Measurements from ENCODE around the gene PYGB.

DNA sequence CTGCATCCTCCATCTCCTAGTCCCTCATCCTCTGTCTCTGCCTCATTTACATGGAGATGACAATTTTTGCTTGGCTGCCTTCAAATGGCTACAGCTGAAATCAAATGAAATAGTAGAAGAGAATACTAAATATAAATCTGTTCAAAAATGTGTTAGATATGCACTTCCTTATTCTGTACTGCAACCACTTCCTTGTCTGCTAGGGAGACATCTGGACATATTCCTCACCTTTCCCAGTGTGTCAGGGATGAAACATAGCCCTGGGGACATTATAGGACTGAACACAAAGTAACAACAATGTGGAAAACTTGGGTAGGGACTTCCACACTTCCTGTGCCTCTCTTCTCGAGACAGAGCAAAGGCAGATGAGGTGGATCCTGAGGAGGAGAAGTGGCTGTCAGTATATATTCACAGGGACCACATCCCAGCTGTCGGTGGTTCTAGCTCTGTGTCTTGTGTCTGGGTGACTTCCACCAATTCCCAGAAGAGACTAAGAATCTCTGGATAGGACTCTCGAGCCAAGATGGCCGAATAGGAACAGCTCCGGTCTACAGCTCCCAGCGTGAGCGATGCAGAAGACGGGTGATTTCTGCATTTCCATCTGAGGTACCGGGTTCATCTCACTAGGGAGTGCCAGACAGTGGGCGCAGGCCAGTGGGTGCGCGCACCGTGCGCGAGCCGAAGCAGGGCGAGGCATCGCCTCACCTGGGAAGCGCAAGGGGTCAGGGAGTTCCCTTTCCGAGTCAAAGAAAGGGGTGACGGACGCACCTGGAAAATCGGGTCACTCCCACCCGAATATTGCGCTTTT is 16.7 kb downstream of the CST9 start:
- PRO-cap: no peak

GRCh38 chr20:23631692-23631891 is 6.2 kb downstream of the CST3 start:
- PRO-cap: no peak

GRCh38 chr20:24148362-24148946 is 159.9 kb upstream of the GGTLC1 start:
- PRO-cap: no peak

DNA sequence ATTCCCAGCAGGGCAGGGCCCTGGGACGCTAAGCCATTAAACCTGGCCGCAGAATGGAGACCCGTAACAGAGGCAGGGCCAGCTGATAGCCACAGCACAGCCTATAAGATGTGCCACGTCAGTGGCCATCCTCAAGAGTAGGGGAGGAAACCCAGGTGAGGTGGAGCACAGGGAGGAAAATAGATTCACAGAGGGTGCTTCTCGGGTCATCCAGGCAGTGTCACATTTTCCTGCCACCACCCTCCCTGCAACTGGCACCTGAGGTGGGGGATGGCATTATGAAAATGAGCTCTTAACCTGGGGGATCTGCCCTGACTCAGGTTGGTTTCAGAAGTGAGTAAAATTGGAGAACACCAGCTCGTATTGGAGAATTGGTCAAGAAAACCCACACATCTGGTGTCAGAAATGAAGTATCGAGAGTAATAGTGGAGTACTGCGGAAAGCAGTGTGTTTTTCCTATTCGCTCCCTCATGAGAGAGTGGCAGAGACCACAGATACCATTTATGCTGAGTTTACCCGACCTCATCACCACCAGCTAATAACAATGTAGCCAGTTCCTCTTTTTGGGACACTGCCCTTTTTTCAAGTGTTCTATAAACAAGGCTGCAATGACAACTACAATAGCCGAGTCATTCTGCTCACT is 106.3 kb upstream of the CST7 start:
- PRO-cap: no peak

GRCh38 chr20:24960817-24961648 is 12.0 kb downstream of the CST7 start:
- PRO-cap: no peak

DNA sequence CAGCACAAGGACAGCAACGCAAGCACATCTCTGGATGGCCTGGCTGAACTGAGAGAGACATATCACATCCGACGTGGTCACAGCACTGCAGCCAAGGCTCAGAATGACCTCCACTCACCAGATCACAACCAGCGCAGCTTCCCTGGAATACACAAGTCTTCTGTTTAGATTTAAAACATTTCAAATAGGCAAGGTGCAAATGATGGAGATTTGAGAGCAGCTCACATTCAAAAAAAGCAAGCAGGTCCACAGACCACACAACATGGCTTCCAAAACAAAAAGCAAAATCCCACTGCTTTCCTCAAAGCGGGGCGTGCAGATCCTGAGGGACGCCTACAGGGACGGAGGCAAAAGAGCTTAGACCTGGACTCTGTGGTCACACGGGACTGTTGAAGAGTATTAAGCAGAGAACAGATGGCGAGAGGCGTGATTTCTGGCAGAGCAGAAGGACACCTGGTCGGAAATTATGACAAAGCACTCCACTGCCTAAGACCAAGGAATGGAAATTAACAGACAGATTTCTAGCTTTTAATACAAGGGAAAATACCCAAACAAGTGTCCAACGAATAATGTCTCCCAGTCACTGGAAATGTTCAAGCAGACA is 15.3 kb downstream of the CST7 start:
- PRO-cap: no peak

DNA sequence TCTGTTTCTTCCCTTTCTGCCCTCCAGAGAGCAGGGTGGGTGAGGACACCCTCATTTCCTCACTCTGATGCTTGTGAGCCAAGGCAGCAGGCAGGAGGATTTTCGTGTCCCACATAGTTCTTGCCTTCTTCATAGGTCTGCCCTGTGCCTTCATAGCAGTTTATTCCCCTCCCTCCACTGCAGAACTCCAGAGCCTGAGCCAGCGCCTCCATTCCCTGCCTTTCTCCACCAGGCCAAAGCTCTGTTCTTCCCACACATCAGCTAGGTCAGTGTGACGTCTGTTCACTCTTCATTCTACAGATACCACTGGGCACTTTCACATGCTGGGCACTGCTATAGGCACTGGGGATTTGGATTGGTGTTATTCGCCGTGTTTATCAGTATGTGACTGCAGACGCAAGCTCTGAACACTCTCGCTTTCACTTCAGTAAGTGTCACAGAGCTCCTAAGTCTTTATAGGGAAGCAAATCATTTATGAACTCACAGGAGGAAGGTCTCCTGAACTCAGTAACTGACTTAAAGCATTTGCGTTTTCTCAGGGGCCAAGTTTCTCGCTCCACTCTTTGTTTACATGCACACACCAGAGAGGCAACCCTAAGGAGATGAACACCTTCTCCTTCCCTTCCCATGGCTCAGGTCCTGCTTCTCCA is 6.1 kb upstream of the APMAP start:
- PRO-cap: no peak

GRCh38 chr20:25032050-25033419 is 25.4 kb downstream of the ACSS1 start:
- PRO-cap: no peak

DNA sequence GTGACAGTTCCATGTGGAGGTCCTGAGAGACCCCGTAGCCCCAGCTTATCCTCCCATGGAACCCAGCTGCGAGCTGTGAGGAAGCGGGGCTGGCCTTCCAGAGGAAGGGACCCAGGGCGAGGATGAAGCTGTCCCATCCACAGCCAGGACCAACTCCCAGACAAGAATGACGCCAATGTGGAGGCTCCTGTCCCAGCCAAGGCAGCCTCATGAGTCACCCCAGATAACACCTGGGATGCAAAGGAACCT is 2.1 kb upstream of the ACSS1 start:
- PRO-cap: no peak

GRCh38 chr20:25197137-25197533 is 1.6 kb downstream of the ENTPD6 start:
- PRO-cap: no peak

DNA sequence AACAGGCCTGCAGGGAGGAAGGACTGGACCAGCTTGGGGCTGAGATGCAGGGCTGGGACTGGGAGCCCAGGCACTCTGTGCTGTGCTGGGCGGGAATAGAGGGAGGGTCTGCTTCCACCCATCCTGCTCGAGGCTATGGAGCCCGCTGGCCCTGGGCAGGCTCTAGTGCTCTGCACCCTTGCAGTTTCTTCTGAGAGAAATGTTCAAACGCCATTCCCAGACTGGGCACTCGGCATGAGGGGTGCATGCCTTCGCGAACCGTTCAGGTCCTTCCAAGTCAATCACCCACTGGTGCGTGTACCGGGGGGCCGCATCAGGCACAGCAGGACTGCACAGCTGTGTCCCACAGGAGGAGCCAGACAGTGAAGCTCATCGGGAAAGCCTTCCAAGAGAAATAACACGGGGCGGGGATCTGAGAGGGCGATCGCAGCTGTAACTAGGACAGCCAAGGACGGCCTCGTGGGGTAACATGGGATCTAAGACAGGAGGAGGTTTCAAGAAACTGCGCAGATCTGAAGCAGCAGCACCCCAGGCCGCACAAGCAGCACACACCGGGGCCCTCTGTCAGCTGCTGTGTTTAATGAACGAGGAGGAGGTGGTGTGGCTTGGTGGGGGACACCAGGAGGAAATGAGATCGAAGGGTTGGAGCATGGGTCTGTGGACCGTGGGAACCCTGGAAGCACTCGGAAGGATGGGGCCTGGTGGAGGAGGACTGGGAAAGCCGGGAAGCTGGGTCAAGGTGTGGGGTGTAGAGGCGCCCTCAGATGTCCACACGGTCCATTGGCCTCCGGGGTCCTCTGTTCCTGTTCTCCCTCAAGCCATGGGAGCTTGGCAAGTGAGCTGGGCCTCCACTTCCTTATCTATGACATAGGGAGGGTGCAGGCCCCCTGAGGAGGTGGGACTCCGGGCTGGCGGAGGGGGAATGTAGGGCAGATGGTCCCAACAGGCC is 26.0 kb upstream of the PYGB start:
- PRO-cap: no peak

- PRO-cap: bidirectional peak, plus-strand start at chr20:25248099, minus-strand start at chr20:25247949; unidirectional peak, plus-strand start at chr20:25248565
Measured at GRCh38 chr20:25247876-25249111, at the start of gene PYGB. PYGB (plus strand) TSS chr20:25248085.

DNA sequence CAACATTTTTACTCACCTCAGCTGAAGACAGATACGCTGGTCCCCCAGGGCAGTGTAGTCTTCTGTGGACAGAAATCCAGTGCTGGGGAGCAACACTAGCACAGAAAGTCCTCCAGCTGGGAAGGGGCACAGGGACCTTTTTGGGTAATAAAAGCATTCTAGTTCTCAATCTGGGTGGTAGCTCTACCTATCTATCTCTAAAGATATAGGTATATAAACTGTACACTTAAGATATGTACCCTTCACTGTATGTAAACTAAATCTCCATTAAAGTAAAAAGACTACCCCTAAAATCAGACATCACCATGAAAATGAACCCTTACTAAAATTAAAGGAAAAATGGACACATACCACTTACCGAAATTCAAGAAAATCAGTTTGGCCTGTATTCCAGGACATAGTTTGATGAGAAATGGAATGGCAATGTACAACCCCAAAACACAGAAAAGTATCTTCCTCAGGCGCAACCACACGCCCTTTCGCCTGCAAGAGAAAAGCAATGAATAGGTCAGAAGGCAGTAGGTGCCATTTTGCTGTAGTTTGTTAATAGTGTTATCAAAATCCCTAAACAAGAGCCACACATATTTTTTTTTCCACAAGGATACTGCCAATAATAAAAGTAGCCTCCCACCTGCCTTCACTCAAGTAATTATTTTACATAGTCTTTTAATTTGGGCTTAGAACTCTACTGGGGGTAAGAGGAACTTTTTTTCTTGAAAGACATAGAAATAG is 51.6 kb downstream of the ABHD12 start:
- PRO-cap: no peak

DNA sequence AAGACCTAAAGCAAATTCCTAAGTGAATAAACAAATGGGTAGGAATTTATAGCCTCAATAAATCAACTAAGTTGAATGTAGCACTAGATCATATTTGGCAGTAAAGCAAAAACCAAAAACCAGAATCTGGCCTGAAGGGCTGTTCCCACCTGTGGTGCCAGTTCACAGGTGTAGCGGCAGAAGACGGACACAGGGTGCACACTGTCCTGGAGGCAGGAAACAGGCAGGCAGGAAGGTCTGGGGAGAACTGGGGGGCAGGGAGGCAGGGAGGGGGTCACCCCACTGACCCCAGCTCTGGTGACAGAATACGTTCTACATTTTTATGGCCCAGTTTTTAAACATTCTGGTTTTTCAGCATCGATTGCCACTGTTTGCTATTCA is 36.5 kb downstream of the ABHD12 start:
- PRO-cap: no peak

- PRO-cap: unidirectional peak, plus-strand start at chr20:25454303
Measured at GRCh38 chr20:25454211-25454457, 46.7 kb downstream of the GINS1 start.

DNA sequence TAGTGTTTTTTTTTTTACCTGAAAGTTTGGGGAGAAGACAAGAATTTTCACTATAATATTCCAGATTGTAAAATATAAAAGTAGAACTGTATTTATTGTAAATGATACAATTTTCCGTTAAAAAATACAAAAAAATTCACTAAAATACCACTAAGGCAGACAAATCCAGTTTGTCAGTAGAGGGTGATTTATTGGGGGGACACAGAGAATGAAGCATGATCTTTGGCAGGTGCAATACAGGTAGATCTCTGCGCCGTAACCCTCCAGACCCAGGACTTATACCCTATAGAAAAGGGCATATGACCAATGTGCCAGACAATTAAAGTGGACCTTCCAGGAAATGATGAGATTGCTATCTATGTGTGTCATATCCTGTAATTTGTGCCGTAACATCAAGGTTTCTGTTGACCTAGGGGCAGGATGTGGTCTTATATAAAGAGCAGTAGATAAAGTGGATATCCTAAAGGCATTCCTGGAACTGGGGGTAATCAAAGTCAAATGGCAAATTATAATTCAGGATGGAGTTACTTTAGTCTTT is 42.9 kb upstream of the ZNF337 start:
- PRO-cap: no peak

GRCh38 chr20:25865472-25866352 is 169.1 kb upstream of the ZNF337 start:
- PRO-cap: no peak

DNA sequence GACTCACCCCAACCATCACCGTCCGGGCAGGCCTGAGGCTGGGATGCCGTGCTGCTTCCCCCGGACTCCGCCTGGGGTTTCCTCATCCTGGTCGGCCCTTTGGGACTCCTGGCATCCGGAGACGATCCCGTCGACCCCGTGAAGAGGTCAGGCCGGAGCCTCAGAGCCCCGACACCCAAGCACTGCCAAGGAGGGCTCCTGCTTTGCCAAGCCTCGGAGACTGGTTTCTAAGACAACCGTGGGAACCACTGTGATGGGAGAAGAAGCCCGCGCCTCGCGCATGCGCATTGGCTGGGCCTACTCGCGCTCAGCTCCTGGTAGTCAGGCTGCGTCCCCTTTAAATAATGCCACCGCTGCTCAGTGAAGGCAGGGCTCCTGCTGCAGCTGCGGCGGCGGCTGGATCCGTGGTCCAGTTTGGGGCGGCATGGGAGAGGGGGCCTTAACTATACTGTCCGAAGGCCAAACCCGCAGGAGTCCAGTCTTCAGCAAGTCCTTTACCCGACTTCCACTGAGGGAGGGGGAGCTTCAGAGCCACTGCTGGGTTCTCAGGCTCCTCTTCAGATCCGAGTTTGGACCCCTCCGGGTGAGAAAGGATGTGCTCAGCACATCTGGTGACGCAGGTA is 171.4 kb upstream of the ZNF337 start:
- PRO-cap: no peak

GRCh38 chr20:29299103-29299993 is 1958.1 kb upstream of the DEFB115 start:
- PRO-cap: no peak

GRCh38 chr20:29883951-29884933 is 1373.2 kb upstream of the DEFB115 start:
- PRO-cap: no peak

Measured in pulmonary artery (tissue), 1 donor.